Mesenchymal stem cell of adipose (primary cell): ENCODE results near the genes KRT28, KRT39, KRTAP3-3 and KRTAP9-6.

DNA sequence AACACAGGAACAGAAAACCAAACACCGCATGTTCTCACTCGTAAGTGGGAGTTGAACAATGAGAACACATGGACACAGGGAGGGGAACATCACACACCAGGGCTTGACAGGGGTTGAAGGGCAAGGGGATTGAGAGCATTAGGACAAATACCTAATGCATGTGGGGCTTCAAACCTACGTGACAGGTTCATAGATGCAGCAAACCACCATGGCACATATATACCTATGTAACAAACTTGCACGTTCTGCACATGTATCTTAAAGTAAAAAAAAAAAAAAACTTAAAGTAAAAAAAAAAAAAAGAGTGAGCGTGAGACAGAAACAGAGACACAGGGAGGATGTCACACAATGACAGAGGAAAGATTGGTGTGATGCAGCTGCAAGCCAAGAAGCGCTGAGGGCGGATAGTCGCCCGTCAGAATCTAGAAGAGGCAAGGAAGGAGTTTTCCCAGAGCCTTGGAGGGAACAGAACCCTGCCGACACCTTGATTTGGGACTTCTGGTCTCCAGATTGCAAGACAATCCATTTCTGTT, 27.4 kb upstream of the TNS4 start:
- CAGE, long polyA plus RNA, result no peak

DNA sequence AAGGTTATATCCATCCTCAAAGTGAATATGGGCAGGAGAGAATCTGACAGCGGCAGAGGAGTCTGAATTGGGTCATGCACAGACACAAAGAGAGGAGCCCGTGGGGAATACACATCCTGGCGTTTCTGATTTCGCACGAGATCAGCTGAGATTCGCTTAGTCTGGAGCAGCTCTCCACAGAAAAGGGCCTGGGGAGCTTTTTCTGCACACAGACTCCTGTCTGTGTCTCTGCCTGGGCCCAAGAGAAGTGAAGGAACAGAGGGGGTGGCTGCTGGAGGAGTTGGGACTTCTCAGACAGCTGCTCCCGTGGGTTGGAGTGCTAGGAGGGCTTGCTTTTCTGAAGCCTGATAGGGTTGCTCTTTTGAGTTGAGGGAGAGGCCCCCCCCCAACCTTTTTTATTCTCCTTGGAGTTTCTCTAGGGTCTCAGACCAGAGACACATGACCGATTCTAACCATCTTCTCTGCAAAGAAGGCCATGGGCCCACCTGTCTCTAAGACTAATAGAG, 15.5 kb downstream of the CCR7 start:
- CAGE, long polyA plus RNA, result no peak

GRCh38 chr17:40552704-40553353, 12.4 kb downstream of the CCR7 start:
- CAGE, long polyA plus RNA, result no peak

DNA sequence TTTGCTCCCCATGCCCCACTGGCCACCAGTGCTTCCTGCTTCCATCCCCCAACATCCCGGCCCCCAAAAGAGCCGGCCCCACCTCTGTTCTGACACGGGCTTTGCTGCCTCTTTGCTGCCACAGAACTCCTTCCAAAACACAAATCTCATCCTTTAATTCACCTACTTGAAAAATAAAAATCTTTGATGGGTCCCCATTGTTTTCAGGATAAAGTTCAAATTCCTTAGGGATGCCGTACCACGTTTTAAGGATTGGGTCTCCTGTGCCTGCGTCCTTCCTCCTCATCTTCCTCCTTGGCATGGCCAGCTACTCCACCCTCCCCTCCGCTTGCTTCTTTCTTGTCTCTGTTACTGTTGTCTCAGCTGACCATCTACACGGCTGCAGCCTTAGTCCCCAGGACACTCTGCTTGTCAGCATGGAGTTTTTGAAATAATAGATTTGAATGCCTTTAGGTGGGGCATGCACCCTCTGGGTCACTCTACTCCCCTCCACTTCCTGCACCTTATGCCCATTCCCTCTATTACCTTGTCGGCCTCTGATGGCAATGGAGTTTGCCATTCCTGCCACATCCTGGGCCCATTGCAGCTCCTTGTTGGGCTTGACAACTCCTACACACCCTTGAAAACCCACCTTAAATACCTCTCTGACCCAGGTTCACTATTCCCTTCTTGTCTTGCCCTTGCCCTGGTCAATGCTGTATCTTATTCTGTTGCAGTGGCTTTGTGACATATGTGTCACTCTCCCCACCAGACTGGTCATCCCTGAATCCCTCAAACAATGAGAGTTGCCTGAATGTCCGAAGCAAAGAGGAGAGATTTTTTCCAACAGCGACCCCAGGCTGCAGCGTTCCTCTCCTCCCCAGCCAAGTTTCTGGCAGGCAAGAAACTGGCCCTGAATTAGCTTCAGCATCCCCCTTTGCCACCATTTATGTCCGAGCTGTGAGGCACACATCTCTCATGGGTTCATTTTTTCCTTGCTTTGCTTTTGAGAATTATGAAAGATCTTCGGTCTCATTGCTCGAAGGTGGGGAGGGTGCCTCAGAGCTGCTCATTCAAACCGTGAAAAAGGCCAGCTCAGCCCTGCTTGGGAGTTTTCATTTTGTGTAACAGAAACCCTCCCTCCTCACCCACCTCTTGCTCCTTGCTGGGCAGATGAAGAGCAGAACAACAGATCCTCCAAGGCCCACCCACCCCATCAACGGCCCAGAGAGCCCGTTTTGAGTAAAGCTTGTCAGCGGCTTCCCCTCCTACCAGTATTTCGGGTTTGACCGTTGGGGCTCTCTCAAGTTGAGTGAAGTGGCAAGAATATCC, 2.4 kb downstream of the CCR7 start:
- CAGE, long polyA plus RNA, result no peak

DNA sequence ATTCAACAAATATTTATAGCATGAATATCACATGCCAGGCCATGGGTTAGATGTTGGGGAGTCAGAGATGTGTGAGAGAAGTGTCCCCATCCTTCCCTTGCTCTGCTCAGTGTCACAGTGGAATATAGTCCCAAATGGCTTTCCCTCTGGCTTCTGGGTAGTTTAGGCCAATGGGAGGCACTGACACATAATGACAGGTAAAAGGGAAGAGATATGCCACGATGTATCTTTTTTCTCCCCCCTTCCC, 379 bp upstream of the CCR7 start:
- CAGE, long polyA plus RNA, result no peak

- CAGE, long polyA plus RNA, result no peak
Measured at GRCh38 chr17:40617795-40618074, 29.9 kb downstream of the SMARCE1 start.

- CAGE, long polyA plus RNA, result no peak
Measured at GRCh38 chr17:40782002-40782351, 373 bp downstream of the KRT27 start.

DNA sequence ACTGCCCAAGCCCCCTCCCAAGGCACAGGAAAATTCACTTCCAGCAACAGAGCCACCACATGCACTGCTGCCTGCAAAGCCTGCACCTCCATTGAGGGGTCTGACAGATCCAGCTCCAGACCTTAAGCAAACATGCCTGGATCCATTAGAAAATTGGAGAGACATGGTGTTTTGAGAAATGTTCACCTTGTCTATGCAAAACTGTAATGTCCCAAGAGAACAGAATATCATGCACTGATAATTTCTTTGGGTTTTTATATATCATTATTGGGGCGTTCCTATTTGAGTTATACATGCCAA, at the start of gene KRT28:
Gene KRT28, minus strand, starts transcription at position 231 of the 300 bp plus-strand sequence.
- CAGE, long polyA plus RNA, result no peak

GRCh38 chr17:40816952-40817883, 5.2 kb downstream of the KRT10 start:
- CAGE, long polyA plus RNA, result no peak

GRCh38 chr17:40850648-40850890, 16.5 kb downstream of the KRT12 start:
- CAGE, long polyA plus RNA, result no peak

DNA sequence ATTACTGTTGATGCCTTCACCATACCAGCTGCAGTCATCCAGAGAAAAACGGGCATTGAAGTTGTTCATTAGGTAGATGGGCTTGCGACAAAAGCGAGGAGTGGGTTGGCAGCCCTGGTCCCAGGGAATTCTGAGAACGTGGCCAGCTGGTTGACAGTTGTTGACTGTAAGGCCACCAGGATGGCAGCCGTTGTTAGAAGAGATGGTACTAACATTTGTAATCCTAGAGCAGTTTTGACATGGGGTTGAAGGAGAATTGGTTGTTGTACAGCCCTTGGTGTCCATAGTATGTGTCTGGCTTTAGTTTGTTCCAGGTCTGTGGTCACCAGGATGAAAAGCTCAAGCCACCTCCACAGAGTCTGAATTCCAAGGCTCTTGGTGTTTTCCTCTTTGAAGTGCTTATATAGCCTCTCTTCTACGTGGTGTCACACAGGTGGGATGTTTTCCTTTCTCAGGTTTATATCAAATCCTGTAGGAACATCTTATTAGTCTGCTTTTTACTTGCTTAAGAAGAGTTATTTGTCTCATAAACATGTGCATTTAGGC, at the start of gene KRT39:
Gene KRT39, minus strand, starts transcription at position 377 of the 546 bp plus-strand sequence.
- CAGE, long polyA plus RNA, result no peak

DNA sequence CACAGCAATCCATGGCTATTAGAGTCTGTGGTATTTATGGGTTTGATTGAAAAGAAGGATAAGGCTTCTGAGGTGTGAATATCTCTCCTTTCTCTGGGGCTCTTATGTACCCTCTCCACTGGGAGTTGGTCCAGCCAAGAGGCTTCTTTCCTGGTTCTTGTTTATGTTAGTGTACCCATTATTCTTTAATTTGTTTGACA, at the start of gene KRTAP3-3:
Gene KRTAP3-3, minus strand, starts transcription at position 80 of the 200 bp plus-strand sequence.
- CAGE, long polyA plus RNA, result no peak

GRCh38 chr17:41059121-41059907, 600 bp downstream of the KRTAP2-3 start:
- CAGE, long polyA plus RNA, result no peak

- CAGE, long polyA plus RNA, result no peak
Measured at GRCh38 chr17:41265209-41265632, at the start of gene KRTAP9-6. Gene KRTAP9-6 (plus strand): TSS chr17:41265378.

DNA sequence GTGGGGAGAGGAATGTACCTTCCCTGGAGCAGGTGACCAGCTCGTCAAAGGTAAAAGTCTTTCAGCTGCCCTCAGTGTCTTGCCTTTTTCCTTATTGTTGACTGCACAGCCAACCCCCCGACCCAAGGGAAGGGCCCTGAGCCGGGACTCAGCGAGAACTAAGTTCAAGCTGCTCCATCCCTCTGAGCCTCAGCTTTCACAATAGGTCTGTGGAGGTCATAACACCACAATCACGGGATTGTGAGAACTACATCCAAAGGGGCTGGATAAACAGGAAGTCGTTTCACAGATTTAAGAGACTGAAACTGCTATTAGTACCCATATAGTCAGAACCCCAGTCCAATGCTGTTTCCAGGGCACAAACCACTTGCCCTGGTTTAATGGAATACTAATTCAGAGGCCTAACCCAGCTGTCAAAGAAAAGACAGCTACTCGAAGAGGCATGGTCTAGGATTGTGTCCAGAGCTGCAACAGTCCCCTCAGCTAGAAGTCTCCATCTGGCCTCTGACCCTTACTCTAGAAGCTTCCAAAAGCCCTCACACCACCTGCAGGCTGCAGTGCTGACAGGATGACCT, 2.8 kb upstream of the KRT36 start:
- CAGE, long polyA plus RNA, result no peak

GRCh38 chr17:41530839-41531234, 2.7 kb upstream of the KRT19 start:
- CAGE, long polyA plus RNA, result no peak

- CAGE, long polyA plus RNA, result no peak
Measured at GRCh38 chr17:41536768-41537462, 8.8 kb upstream of the KRT19 start.

DNA sequence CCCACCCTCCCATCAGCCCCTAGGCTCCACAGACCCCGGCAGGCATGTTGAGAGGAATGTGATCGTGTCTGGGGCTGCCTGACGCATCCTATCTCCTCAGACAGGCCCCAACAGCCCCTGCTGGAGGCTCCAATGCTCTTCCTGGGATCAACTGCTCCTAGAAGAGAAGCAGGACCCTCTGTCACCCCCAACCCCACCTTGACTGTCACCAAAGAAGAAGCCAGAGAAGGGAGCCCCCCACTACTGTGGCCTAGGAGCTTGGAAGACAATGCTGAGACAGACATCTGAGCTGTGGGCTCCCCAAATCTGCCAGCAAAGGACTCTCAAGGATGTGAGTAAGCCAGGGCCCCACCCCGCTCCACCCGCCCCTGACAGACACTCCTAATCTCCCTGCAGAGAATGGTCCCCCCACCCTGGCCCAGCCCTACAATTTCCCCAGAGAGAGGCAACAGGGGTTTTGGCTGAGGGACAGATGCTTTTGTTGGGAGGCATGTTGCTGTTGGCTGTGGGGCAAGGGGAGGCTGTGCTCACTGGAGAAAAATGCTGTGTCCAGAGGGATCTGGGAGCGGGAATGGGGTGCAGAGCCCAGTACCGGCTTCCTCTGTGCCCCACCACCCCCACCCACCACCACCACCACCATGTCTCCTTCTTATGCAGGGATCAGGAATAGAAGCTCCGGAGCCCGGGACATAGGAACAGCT, 1.7 kb upstream of the KRT14 start:
- CAGE, long polyA plus RNA, result no peak

DNA sequence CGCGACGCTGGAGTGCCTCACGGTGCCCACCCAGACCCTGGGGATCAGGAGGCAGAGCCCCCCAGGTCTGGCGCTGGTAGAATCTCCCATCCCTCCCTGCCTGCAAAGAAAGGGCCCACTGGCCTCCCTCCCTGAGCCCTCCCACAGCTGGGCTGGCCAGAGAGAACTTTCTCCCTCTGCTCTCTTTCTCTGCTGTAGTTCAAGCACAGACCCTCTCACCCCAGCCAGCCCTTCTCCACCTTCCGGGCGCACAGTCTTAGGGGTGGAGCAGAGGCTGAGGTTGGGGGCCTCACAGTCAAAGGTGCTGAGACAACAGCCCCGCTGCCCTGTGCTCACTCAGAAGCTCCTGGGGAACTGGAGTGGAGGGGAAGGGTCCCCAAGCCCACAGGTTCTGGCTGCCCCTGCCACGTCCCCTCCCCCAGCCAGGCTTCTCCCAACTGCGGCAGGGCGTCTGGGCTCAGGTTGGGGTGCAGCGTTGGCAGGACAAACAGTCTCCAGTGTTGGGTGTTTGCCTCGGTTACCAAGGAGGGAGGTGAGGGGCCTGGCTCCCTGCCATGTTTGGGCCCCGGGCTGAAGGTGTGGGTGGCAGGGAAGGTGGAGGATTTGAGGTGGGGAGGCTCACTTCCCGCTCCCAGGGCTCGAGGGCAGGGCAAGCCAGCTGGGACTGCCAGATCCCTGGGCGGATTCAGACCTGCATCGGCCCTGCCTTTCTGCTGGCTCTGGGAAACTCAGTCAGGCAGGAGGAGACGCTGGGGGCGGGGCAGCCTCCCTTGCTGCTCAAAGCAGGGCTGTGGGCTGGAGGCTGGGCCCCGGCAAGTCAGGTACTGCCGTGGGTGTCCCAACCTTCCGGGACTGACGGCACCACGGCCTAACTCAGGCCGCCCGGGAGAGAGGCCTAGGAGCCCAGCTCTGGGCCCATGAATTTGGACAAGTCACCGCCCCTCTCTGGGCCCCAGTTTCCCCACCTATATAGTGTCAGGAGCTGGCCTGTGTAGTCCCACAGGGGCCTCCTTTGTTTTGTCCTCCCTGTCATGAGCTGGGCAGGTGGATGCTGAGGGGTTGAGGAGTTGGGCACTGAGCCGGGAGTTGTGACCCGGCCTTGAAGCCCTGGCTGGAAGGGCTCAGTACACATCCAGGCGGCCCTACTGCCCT, 31.2 kb upstream of the KRT17 start:
- CAGE, long polyA plus RNA, result no peak

GRCh38 chr17:41687869-41688306, 797 bp upstream of the EIF1 start:
- CAGE, long polyA plus RNA, result no peak